Airway epithelial cell (primary cell): ENCODE measurements around a stretch of chr3.

DNA sequence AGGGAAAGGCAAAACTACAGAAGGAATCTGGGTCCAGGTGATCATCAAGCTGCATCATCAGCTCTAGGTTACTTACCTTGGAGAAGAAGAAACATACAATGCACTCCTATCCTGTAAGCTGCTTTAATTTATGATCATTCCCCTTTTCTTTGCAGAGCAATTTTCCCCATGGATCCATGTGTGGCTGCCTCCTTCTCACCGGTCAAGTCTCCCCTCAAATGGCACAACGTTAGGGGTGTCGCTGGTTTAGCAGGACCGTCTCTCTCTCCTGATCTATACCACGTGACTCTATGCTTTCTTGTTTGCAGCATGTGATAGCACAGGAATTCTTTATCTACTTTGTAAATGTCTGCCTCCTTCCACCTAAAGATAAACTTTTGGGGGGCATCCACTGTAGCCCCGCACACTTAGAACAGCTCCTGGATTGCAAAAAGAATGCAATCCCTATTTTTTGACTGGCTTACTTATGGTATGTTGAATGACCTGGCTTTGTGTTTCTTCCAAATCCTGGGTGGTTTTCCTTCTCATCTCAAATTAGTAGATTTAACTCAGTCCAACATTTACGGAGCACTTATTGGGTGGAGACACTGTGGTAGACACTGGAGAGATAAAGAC, 505.9 kb downstream of the MAGI1 start:
- RAMPAGE, long total RNA = no peak

DNA sequence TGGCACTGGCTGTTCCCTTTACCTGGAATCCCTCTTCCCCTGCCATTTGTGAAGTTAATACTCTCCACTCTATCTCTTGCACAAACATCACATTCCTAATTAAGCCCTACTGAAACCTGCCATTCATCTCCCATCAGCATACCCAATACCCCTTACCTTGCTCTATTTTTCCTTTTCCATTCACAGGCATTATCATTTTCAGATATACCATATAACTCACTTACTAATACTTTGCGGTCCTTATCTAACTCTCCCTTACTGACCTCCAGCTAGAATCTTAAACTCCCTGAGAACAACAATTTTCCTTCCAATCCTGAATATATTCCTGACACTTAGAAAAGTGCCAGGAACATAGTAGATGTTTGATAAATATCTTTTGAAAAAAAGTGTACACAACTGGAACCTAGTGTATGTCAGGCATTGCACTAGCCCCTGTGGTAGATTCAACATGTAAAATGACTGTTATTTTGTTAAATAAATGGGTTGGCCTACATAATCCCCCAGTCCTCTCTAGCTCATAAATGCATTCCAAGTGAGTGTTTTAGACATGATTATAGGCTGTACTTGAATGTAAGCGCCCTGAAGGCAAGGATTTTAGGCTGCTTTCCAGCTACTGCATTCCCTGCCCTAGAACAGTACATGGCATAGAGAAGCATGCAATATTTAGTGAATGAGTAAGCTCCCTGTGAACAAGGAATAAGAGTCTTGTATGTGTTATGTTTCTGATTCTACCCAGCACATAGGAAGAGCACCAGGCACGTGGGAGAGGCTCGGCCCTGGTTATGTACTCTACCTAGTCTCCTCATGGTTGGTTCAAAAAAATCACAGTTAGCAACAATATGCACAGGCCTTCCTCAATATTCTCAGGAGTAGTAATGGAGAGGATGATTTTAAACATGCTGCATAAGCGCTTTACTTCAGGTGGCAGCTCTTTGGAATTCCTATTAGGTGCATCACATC, 456.9 kb downstream of the MAGI1 start:
- RAMPAGE, long total RNA = no peak

- RAMPAGE, long total RNA = no peak
These were observed 227.6 kb downstream of the MAGI1 start for GRCh38 chr3:65810969-65811668.

GRCh38 chr3:65883518-65884165, 155.1 kb downstream of the MAGI1 start:
- RAMPAGE, long total RNA = no peak

DNA sequence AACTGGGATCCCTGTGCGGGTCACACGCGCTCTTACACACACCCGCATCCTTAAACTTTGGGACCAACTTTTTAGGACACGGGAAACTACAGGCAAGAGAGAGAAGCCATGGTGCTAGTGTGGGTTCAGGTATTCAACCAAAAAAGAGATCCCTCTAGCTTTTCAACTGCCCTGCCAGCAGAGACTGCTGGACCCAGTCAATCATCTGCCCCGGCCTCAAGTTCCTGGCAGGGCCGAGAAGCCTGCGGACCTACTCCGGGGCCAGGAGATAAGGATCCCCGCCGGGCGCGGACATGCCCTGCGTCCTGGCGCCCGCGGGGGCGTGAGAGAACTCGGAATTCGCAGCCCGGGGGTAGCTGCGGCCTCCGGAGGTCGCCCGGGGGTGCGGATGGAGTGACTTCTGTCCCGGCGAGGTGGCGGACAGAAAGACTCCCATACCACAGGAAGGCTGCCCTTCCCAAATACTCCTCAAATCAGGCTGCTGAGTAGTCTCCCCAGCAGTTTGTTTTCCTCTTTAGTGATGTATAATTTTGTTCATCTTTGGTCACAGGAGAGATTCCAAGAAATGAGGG, 870 bp upstream of the MAGI1 start:
- RAMPAGE, long total RNA = no peak

- RAMPAGE, long total RNA = no peak
These were observed 26.3 kb upstream of the SLC25A26 start for GRCh38 chr3:66194624-66194872.

- RAMPAGE, long total RNA = no peak
These were observed 128.2 kb downstream of the LRIG1 start for GRCh38 chr3:66372573-66373021.

- RAMPAGE, long total RNA = no peak
These were observed 117.9 kb downstream of the LRIG1 start for GRCh38 chr3:66382957-66383304.

DNA sequence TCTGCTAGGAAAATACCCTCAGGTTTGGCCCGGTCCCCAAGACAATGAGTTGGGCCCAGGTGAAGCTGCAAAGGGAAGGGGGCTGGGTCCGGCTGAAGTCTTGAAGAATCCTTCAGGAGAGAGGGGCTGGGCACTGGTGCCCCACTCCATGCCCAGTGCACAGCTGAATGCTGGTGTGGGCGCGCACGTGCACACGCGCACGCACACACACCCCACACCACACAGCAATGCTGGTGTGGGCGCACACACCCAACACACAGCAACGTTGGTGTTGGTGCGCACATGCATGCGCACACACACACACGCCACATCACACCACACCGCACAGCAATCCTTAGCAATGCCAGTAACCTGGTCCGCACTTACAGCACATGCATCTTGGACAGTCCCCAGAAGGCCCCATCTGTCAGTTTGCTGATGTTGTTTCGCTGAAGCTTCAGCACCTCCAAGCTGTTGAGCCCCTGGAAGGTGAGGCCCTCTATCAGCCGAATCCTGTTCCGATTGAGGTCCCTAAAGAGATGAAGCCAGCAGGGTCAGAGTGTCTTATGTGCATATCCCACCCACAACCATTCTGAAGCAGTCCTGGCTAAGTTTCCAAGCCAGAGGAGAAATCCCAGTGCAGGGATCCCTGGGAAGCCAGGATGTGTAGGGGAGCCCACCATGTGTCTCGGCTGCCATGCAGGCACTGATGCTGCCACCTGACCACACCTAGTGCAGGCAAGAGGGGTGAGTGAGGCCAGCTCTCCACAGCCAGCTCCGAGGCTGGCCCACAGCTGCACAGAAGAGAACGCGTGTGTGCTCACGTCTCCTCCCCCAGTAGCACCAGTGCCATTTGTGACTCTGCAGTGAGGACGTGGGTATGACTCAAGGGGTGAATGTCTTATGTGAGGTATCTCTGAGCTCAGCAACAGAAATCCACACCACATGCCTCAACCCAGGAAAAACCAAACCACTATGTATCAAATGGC, 88.0 kb downstream of the LRIG1 start:
- RAMPAGE, long total RNA = no peak

DNA sequence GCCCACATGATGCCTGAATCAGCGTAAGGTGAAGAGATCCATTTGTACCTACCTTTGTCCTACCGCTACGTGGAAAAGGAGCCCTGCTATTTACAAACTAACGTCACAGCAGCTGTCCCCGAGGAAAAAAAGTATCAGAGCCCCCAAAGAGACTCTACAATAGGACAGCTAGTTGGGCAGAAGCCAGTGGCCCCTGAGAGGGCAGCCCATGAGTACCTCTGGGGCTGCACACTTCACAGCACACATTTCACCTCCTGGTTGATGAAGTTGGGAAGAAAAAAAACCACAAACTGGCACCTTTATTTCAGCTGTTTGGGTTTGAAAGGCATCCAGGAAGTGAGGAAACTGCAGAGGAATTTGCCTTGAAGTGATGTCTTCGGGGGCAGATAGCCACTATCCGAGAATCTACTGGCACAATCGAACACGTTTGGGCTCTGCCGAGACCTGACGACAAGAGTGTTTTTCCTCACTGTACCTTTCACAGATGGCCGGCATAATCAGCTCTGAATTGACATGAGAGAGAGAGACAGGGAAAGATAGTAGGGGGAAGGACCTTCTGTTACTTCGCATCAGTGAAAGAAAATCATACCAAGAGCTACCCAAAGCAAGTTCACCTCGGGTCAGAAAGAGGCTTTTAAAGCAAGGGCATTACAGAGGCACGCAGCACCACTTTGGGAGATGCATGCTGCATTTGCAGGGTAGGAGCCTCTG, 59.7 kb downstream of the LRIG1 start:
- RAMPAGE, long total RNA = no peak

DNA sequence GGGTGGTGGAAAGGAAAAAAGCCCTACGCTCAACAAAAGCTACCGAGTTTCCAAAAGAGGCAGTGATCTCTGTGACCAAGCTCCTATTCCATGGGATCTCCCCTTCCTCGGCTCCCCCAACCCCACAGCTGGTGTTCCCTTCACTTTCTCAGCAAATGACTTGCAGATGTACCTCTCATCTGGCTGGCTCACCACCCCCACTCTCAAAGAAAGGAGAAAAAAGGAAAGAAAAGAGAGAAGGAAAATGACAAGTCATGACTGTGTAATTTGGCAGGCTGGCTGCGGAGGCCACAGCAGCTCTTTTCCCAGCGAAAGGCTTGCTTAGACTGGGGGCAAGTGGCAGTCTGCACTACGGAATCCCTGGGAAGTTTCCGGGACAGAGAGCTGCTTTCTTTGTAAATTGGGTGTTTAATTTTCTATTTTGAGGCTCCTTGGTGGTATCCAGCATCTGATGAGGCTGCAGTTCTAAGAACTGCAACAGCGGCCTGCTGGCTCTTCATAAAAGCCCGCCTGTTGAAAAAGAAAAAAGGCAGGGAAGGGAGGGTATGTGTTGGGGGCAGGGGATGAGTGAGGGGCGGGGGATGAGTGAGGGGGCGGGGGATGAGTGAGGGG, 58.0 kb downstream of the LRIG1 start:
- RAMPAGE, long total RNA = no peak

DNA sequence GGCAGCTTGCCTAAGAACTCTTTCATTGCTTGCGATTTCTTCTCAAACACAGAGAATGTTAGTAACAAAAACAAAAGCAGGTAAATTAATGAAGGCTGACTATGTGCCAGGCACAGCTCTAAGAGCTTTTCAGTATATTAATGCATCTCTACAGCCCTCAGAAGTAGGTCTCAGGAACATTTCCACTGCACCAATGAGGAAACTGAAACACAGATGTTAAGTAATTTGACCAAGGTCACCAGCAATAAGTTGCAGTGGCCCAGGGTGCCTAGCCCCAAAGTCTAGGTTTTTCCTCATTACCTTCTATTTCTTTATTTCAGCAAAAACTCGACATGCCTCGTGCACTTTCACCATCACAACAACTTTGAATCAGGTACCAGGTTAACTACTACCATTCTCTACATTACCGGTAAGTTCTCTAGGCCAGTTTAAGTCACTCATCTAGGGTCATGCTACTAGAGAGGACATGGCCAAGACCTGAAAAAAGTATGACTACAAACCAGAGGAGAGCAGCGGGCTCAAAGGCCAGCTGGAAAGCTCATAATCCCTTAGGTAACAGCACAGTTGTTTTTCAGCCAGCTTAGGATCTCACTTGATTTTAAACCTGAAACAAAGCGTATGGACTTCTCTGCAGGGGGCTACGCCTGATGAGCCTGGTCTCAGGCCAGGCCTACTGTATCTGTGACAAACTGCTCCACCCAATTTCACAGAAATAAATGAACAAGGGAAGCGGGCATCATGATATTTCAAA, 47.4 kb downstream of the LRIG1 start:
- RAMPAGE, long total RNA = no peak

GRCh38 chr3:66456638-66456947, 44.2 kb downstream of the LRIG1 start:
- RAMPAGE, long total RNA = no peak

GRCh38 chr3:66486155-66486953, 14.5 kb downstream of the LRIG1 start:
- RAMPAGE, long total RNA = no peak

GRCh38 chr3:66498072-66499241, 2.4 kb downstream of the LRIG1 start:
- RAMPAGE, long total RNA = no peak

DNA sequence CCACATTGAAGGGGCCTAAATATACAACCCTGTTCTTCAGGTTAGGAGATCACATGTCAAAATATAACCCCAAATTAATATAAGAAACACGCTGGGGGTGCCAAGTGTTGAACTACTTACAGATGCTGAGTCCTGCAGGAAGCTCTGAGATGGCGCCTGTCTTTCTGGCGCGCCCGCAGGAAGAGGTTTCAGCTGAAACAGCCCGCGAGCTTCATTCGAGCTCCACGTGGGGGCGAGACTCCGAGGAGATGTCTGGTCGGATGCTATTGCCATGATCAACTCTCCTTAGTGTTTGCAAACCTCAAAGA, 25.9 kb upstream of the KBTBD8 start:
- RAMPAGE, long total RNA = no peak

DNA sequence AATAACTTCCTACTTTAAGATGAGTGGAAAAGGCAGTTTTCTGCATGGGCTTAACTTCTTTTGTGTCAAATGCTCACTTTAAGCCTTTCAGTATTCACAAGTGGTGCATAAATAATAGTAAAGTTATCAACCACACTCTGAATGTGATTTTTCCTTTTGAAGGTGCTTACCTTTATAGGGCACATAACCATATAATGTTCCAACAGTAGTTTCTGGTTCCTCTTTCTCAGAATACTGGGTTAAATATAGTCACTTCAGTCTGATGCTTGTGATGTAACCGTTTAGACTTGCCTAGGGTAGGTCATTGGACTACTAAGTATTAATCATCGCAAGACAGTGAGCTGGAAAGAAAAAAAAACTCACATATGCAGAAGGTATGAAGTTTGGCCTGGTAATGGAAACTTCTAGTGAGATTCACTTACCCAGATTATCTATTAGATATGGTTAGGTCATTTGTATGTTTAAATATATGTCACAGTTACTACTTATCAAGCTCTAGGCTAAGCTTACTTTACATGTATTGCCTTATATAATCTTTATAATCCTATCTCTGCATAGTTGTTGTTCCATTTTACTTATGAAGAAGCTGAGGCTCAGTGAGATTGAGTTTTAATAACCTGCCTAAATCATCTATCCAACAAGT, 2.0 kb downstream of the KBTBD8 start:
- RAMPAGE, long total RNA = no peak

GRCh38 chr3:67593454-67594085, 60.8 kb downstream of the SUCLG2 start:
- RAMPAGE, long total RNA = no peak

DNA sequence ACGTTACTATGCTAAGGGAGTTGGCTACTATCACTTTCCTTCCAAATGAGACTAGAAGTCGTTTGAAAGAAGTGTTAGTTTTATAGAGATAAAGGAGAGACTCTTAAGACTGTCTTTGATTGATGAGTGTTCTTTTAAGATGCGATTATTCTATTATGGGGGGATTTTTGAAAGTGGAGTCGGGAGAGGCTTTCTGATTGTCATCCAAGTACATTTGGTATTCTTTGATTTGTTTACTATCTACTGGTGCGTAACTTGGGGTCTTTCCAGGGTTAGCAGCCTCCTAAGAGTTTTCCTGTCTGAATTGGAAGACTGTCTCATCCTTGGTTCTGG, 3.7 kb upstream of the SUCLG2 start:
- RAMPAGE, long total RNA = no peak

DNA sequence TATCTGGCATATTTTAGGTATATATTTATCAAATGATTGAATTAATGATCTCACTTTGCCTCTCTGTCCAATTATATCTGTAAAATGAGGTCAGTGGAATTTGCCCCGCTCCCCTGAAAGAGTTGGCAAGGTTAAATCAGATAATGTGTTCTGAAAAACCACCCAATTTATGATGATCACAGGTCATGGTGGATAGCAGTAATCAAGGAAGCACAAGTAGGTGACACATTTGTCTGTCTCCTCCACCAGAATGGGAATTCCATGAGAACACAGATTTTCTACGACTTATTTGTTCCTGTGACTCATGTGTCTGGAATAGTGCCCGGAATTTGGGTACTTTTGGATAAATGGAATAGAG, 128.8 kb upstream of the TAFA1 start:
- RAMPAGE, long total RNA = no peak